NCI-H460 (cell line): Measurements from ENCODE around the genes DGCR2 and CDC45.

DNA sequence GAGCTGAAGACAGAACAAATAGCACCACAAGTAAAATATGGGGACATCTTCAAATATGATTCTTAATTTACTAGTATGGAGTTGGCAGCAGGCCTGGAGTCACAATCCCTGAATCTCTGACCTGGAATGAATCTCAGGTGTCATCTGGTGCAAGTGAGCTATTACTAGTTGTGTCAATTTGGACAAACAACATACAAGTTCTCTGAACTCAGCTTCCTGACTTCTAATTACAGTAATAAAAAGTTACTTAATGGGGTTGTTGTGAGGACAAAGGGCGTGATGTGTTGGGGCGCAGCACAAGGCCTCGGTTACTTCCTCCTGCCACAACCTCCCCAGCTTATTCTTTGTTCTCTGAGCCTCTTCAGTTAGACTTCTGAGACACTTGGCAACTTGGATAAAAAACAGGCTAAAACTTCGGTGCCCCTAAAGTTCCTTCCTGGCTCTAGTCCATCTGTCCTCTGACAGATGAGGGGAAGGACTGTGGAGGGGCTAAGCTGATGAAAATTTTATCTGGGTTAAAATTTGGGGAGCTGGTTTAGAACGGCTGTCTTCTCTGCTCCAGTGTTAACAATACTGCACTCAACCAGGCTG, 95.4 kb upstream of the BID start:
RAMPAGE:
- cytosol, long total RNA: no peak
- long total RNA: no peak
- nucleus, long total RNA: no peak

RAMPAGE:
- cytosol, long total RNA: no peak
- long total RNA: no peak
- nucleus, long total RNA: no peak
Observed at GRCh38 chr22:17917637-17918208, 106.6 kb downstream of the MICAL3 start.

DNA sequence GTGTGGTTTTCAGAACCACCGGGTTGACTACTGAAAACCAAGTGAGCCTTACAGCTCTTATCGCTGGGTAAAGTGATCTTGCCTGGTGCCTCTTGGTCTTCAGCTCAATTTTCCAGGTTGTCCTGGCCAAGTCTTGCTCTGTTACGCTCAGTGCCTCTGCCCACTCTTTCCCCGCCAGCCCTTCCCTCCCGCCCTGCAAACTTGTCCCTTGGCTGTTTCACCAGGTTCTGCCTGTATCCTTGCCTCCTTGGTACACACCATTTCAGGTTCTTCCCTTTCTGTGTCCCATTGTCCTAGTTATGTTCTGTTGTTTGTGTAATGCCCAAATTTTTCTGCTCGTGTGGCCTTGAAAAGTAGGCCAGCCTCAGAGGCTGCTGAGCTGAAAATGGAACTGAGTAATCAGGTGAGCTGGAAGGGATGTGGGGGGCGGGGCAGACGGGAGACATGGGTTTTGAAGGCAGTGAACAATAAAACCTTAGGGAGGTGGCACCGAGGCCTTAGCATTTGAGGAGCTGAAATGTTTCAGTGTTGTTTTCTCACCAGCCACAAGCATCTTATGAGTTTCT, 11.2 kb downstream of the PEX26 start:
RAMPAGE:
- cytosol, long total RNA: no peak
- long total RNA: no peak
- nucleus, long total RNA: no peak

DNA sequence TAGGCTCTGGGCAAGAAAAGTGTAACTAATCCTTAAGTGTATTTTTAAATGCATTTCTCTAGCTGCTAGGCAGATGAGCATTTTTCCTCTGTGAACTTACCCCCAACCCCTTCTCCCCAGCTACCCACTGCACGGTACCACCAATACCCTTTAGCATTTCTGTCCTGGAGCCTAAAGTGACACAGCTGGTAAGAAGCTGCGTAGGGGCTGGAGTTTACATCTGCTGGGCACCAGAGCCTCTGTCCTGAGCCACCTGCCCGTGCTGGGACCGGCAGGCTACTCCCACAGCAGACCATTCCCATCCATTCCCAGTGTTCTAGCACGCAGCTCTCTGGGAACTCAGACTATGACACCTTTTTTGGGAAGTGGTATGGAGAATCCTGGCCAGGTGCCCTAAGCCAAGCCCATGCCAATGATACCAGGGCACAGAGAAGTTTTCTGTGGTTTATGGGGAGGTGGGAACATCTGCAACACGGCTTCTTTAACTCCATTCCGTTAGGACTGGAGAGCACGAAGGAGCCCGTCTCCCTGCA, 2.5 kb downstream of the TUBA8 start:
RAMPAGE:
- cytosol, long total RNA: no peak
- long total RNA: no peak
- nucleus, long total RNA: no peak

RAMPAGE:
- cytosol, long total RNA: no peak
- long total RNA: no peak
- nucleus, long total RNA: no peak
Observed at GRCh38 chr22:18528521-18529412, 1.2 kb downstream of the TMEM191B start.

DNA sequence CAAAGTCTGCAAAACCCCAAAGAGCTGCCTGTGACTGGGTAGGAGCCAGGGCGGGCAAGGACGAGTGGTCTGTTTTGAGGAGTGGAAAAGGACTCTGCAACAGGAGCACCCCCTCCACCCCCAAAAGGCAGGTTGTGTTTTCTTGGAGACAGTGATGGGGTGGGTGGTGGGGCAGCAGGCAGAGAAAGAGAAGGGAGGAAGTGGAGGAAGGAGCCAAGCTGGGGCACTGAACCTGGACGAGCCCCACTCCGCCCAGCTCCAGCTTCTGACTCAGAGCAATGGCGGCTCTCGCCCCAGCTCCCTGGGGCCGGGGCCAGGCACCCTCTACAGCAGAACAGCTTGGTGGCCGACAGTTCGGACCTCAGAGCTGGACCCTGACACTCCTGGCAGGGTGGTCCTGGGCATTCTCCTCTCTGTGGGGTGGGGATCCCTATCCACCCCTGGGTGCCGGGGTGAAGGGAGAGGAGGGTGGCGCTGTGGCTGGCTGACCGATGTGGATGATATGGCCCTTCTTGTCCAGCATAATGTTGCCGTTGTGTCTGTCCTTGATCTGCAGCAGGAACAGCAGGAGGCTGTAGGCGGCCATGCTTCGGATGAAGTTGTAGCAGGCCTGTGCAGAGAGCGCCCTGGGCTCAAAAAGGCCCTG, 9.3 kb downstream of the TMEM191B start:
RAMPAGE:
- cytosol, long total RNA: no peak
- long total RNA: no peak
- nucleus, long total RNA: no peak

GRCh38 chr22:18905449-18905850, 670 bp upstream of the DGCR6 start:
RAMPAGE:
- cytosol, long total RNA: no peak
- long total RNA: no peak
- nucleus, long total RNA: no peak

RAMPAGE:
- cytosol, long total RNA: no peak
- long total RNA: no peak
- nucleus, long total RNA: no peak
Observed at GRCh38 chr22:18929407-18929653, 6.8 kb downstream of the PRODH start.

GRCh38 chr22:18994514-18995372, 58.6 kb upstream of the PRODH start:
RAMPAGE:
- cytosol, long total RNA: no peak
- long total RNA: no peak
- nucleus, long total RNA: no peak

RAMPAGE:
- cytosol, long total RNA: no peak
- long total RNA: no peak
- nucleus, long total RNA: no peak
Observed at GRCh38 chr22:19035489-19036628, 86.4 kb downstream of the DGCR2 start.

GRCh38 chr22:19081369-19082046, 40.7 kb downstream of the DGCR2 start:
RAMPAGE:
- cytosol, long total RNA: no peak
- long total RNA: no peak
- nucleus, long total RNA: no peak

DNA sequence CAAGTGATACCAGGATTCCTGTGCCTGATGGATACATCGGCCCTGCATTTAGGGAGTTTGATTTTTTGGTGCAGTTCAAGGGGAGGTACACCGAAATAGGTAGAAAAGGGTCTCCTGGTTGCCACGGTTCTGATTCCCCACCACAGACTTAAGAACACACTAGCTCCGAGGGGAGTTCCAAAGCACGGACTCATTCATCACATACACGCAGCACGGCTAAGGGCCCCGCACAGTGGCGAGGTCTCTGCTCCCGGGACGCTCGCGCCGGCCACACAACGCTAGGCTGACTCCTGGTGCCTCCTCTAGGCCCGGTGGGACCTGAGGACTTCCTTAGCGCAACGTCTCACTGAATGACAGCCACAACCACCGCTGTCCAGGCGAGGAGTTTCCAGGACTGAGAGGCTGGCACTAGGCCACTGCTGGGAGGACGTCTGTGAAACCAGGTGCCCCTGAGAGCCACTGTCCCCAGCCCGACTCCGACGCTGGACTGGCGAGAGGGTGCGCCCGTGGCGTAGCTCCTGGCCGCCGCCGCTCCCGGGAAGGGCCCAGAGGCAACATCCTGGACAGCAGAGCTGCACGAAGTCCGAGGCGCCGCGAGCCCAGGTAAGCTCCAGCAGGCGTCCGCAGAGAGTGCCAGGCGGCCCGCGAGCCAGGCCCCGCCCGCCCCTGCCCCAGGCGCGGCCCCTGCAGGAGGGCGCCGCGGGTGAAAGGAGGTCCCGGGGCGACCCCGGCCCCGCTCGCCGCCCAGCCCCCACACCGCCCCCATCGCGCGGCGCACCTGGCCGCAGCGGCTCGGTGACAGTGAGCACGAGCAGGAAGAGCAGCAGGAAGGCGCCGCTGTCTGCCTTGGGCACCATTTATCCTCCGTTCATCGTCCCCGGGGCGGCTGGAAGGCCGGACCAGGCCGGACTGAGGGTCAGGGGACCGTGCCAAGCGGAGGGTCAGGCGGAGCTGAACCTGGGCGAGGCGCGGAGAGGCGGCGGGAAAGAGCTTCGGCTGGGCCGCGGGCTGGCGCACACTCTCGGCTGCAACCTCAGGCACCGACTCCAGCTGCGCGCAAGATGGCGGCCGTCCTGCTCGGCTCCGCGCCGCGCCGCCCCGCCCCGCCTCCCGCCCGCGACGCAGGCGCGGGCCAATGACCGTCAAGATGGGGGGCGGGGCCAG, at the start of gene DGCR2:
Gene DGCR2, minus strand, starts transcription at position 1,063 of the 1,164 bp plus-strand sequence.
RAMPAGE:
- cytosol, long total RNA: start-site peak on the minus strand centred at position 1,053 of the sequence, 22 bp wide, 84 and 41 reads in 2 replicates
- long total RNA: no peak
- nucleus, long total RNA: no peak

RAMPAGE:
- cytosol, long total RNA: no peak
- long total RNA: no peak
- nucleus, long total RNA: no peak
Observed at GRCh38 chr22:19122514-19122895, 293 bp upstream of the DGCR2 start.

DNA sequence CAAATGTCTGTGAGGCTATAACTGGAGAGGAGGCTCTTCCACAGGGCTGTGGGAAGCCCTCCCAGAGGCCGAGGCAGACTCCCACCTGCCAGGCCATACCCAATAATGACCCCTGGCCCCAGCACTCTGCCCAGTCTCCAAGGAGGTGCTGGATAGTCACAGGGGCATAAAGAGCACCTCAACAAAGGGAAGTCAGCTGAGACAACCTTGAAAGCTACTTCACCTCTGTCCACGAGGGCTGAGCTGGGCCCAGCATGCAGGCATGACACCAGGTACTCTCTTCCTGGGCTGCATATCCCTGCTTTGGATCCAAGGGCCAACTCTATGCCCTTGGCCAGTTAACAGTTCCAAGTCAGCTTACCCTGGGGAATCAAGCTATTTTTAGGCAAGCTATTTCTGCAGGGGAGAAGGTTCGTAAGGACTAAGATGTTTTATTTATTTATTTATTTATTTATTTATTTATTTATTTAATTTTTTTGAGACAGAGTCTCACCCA, 40.2 kb upstream of the SLC25A1 start:
RAMPAGE:
- cytosol, long total RNA: no peak
- long total RNA: no peak
- nucleus, long total RNA: no peak

GRCh38 chr22:19290732-19291566, 570 bp downstream of the CLTCL1 start:
RAMPAGE:
- cytosol, long total RNA: no peak
- long total RNA: no peak
- nucleus, long total RNA: no peak

GRCh38 chr22:19404730-19405462, 26.6 kb downstream of the HIRA start:
RAMPAGE:
- cytosol, long total RNA: no peak
- long total RNA: no peak
- nucleus, long total RNA: no peak

GRCh38 chr22:19479534-19480712, at the start of gene CDC45:
Gene CDC45 (plus strand): TSS chr22:19479920.
RAMPAGE:
- cytosol, long total RNA: start-site peak on the plus strand at chr22:19479910-19479949, 696 and 434 reads in 2 replicates
- long total RNA: start-site peak on the plus strand at chr22:19479928-19479943, 24 and 56 reads in 2 replicates
- nucleus, long total RNA: start-site peak on the plus strand at chr22:19479909-19479949, 846 and 90 reads in 2 replicates

GRCh38 chr22:19586927-19587177, 62.6 kb upstream of the CLDN5 start:
RAMPAGE:
- cytosol, long total RNA: no peak
- long total RNA: no peak
- nucleus, long total RNA: no peak

DNA sequence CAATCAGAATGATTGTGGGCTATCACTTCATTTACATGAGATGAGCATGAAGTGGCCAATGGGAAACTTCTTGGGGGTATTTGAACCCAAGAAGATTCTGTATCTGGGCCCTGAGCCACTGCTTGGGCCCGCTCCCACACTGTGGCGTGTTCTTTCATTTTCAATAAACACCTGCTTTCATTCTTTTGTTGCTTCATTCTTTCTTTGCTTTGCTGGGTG, 79.7 kb upstream of the CLDN5 start:
RAMPAGE:
- cytosol, long total RNA: no peak
- long total RNA: no peak
- nucleus, long total RNA: no peak

DNA sequence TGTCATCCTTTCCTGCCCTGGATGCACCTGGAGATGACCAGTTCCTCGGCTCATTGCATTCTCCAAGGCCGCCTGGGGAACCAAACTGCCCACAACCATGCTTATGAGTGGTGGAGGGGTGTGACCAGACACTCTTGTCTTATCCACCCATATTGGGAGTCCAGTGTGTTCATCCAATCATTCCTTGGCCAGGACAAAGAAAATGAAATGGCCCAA, 1.2 kb upstream of the ARVCF start:
RAMPAGE:
- cytosol, long total RNA: no peak
- long total RNA: no peak
- nucleus, long total RNA: no peak